Psoas muscle (tissue), 2 donors: Measurements from ENCODE around the genes ADGRA3, DHX15 and SEPSECS.

DNA sequence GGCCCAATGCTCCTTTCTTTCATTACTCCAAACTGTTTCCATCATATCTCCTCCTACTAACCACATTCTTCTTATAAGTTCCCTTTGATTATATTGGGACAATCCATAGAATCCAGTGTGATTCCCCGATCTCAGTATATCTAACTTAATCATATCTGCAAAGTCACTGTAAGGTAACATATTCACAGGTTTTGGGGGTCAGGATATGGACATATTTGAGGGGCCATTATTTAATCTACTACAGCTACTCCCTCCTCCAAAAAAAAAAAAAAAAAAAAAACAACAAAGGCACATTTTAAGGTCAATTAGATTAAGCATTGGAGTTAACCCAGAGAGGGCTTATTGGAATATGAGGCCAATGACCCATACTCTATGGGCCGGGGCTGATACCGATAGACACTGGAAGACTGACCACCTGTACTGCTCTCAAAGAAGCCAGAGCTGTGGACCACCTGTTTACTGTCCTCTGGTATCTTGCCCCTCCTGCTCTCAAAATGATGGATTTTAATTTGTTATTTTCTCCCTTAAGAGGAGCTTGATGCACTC, 1103.7 kb upstream of the SLIT2 start:
- PRO-cap, 2 experiments, result no peak in any of the 2 experiments

- PRO-cap, 2 experiments, result no peak in any of the 2 experiments
These were observed 521.7 kb upstream of the SLIT2 start for GRCh38 chr4:19729830-19730536.

DNA sequence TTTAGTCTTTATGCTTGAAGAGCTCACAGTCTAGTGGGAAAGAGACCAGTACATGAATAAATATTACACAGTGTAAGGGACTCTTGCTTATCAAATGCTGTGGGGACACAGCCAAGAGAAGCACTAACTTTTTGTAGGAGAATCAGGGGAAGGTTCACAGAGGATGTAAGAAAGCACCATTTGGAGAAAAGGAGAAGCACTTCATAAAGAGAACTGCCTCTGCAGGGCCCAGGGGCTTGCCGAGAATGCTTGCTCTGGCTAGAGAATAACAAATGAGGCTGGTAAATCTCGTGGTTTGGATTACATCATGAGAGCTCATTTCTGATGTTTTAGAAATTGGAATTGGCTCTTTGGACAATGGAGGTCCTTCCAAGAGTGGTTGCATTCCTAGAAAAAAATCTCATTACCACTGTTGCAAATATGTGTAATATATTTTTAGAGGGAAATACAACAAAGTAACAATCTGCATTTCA, 15.0 kb downstream of the SLIT2 start:
- PRO-cap, 2 experiments, result no peak in any of the 2 experiments

- PRO-cap, 2 experiments, result no peak in any of the 2 experiments
These were observed 156.9 kb downstream of the SLIT2 start for GRCh38 chr4:20408661-20409040.

- PRO-cap, 2 experiments, result no peak in any of the 2 experiments
These were observed 80.3 kb upstream of the PACRGL start for GRCh38 chr4:20619722-20620656.

GRCh38 chr4:22504153-22504965, 11.5 kb downstream of the ADGRA3 start:
- PRO-cap, 2 experiments, result no peak in any of the 2 experiments

- PRO-cap, 2 experiments, result peak in 2 of 2 experiments; most common plus-strand start chr4:22516175 (in 2); most common minus-strand start chr4:22516045 (in 2)
These were observed at the start of gene ADGRA3 for GRCh38 chr4:22515817-22516609. Gene ADGRA3 (minus strand): TSS chr4:22516066.

DNA sequence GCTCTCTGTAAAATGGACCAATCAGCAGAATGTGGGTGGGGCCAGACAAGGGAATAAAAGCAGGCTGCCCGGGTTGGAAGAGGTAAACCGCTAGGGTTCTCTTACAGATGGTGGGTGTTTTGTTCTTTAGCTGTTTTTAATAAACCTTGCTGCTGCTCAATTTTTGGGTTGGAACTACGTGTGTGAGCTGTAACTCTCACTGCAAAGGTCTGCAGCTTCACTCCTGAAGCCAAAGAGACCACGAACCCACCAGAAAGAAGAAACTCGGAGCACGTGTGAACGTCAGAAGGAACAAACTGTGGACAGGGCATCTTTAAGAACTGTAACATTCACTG, 119.4 kb upstream of the ADGRA3 start:
- PRO-cap, 2 experiments, result no peak in any of the 2 experiments

DNA sequence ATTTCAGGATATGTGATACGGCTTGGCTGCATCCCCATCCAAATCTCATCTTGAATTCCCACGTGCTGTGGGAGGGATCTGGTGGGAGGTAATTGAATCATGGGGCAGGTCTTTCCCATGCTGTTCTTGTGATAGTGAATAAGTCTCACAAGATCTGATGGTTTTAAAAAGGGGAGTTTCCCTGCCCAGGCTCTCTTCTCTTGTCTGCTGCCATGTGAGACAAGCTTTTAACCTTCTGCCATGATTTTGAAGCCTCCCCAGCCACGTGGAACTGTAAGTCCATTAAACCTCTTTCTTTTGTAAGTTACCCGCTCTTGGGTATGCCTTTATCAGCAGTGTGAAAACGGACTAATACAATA, 504.6 kb upstream of the ADGRA3 start:
- PRO-cap, 2 experiments, result no peak in any of the 2 experiments

GRCh38 chr4:23118227-23118791, 602.4 kb upstream of the ADGRA3 start:
- PRO-cap, 2 experiments, result no peak in any of the 2 experiments

- PRO-cap, 2 experiments, result no peak in any of the 2 experiments
These were observed 9.1 kb downstream of the PPARGC1A start for GRCh38 chr4:23880395-23881481.

DNA sequence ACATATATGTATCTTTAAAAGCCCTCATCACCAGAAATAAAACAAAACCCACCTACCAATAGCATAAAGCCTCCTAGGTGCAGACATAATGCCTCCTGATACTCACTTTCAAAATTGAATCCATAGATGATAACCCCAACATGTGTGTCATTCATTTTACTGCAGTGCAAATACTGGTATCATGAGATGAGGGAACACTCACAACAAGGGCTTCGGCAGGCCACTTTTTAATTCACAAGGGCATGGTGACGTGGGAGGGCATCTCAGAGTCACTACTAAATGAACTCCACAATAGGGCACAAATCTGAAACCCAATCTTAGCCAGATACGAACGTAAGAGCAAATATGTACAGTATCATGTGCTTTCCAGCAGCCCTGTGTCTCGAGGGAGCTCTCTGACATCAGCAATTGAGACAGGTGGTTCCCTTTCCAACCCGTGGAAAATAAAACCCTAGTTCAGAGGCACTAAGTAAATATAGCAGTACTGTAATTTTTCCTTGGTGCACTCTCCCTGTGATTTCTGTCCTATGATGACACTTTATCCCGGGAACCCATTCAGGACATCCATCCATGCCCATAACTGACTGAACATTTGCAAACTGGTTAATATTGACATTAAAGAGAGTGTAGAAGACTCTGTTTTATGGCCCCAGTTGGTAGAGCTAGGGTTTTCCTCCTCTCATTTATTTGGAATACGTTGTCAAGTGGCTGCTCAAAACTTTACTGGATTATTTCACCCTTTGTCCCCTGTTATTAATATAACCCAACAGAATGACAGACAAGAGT, 14.2 kb upstream of the PPARGC1A start:
- PRO-cap, 2 experiments, result no peak in any of the 2 experiments

DNA sequence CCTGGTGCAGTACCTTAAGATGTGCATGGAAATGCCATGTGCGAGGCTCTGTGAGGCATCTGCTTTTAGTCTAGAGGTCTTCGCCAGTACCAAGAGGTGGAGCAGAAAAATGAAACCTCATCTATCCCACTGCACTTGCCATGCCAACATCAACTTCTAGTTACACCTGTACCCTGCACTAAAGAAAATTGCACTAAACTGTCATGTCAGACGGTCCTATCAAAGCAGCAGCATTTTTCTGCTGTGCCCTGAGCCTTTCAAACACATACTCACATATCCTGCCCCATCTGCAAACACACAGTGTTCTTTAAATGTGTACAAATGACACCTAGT, 346.5 kb upstream of the PPARGC1A start:
- PRO-cap, 2 experiments, result no peak in any of the 2 experiments

GRCh38 chr4:24584309-24584828, at the start of gene DHX15:
Gene DHX15 (minus strand): TSS chr4:24584554.
- PRO-cap, 2 experiments, result peak in 2 of 2 experiments; most common plus-strand start chr4:24584698 (in 2); most common minus-strand start chr4:24584530 (in 2)

GRCh38 chr4:24849070-24849657, 53.8 kb downstream of the SOD3 start:
- PRO-cap, 2 experiments, result no peak in any of the 2 experiments

GRCh38 chr4:24990962-24991438, 39.7 kb downstream of the LGI2 start:
- PRO-cap, 2 experiments, result no peak in any of the 2 experiments

DNA sequence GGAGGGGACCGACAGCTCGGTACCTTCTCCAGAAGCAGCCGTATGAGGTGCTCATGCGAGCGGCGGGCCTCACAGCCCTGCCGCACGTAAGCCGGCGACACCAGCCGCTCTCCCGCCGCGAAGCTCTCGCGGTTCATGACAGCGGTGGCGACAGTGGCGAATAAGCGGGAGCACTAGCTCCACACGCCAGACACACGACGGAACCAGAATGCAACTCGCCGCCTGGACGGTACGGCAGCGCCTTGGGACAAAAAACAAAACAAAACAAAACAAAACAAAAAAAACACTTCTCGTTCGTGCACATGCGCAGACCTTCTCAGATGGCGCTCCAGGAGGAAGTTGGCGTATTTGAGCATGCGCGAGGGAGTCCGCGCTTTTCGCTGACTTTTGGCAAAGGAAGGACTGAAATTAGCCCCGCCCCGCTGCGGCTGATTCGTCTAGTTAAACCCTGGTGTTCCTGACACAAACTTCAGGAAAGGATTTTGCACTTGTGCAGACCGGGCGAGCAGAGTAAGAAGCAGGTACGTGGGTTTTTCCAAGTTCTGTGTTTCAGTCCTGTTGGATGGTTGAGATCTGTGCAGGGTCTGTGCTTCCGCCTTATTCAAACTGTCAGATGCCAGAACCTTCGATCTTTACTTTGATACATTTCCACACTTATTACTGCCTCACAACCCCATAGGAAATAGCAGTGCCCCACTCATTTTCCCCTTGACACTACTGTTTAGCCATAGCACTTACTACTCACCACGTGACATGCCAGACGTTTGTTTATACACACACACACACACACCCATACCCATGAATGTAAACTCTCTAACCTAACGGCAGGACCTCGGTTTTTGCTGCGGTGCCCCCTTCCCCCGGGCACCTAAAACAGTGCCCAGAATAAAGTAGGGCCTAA, at the start of gene SEPSECS:
Gene SEPSECS, minus strand, starts transcription at position 217 of the 901 bp plus-strand sequence.
- PRO-cap, 2 experiments, result peak in 2 of 2 experiments; most common plus-strand start position 472 of the sequence (in 1); most common minus-strand start position 205 of the sequence (in 1)

DNA sequence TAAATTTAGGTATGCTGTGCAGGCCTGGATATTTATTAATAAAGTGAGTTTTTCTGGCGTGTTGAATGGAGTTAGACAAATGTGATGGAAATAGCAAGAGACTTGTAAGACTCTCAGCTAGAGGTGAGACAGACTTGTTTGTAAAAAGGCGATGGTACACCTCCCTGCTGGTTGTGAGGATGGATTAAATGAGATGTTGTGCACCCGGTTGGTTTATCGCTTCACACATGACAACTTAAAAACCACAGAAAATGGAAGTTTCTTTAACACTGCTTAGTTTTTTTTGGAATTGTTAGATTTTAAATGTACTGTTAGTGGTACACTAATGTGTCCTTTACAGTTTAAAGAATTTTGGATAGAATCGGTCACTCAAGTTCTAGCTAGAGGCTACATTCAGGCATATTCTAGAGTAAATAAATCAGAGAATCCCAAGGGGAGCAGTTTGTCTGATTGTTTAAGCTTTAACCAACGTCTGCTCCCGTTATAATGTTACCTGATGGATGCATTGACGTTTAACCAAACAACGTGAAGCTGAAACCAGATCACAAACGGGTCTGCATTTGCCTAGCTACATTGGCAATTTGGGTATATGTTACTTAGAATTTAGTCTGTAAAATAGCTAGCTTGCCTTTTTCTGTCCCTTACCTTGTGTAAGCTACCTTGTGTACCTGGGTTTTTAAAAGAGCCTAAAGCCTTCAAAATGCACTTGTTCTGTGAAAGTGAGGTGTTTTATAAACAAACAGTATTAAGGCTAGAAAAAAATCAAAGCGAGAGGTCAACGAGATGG, 1.5 kb downstream of the PI4K2B start:
- PRO-cap, 2 experiments, result no peak in any of the 2 experiments

DNA sequence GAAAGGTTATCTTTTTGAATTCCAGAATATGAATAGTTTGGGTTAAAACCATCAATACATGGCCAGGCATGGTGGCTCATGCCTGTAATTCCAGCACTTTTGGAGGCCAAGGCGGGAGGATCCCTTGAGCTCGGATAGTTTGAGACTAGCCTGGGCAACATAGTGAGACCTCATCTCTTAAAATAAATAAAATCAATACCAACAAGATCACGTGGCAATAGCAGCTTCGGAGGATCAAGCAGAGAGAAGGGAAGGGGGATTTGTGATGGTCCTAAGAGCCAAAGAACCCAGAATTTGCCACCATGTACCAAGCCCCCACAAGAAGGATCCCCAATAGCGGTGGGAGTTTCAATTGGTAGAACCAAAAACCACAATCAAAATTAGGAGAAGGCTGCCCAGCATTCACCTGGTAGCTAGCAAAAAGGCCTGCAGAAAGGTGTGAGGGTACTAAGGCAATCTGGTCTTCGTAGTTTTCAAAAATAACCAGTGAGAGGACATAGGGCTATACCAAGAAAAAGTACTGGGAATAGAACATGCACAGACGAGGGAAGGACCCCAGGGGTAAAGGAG, 31.9 kb upstream of the ZCCHC4 start:
- PRO-cap, 2 experiments, result no peak in any of the 2 experiments

DNA sequence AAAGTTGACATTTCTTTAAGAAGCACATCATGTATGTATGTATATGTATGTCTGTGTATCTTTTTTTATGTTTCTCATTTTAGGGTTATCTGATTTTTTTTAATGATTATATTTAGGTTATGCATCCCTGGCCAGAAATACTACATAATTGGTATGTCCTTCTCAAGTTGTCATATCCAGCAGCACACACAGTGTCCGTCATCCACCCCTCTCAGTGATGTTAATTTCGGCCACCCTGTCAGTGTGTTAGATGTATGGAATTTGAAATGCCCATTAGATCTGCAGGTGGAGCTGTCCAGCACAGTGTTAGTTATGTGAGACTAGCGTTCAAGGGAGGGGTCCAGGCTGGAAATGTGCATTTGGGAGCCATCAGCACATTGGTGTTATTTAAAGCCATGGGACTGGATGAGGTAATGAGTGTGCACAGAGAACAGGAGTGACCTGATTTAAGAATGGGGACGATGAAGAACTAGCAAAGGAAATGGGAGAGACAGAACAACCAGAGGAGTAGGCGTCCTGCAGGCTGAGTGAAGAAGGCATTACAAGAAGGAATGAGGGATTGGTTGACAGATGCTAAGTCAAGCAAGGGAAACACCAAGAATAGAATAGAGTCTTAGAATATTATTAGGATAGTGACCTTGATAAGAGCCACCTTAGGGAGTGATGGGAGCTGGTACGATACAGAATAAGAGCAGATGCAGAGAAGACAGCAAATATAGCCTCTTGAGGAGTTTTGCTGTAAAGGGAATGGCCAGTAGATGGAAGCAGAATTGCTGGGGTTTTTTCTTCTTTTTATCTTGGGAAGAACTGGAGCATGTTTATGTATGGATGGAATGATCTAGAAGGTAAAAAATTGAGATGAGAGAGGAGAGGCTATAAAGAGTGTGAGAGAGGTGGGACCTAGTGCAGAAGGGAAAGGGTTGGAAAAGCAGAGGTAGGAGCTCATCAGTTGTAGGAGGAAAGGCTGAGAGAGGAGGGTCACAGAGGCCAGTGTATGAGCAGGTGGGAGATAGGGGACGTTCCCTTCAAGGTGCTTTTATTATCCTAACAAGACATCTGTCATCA, 22.7 kb downstream of the ANAPC4 start:
- PRO-cap, 2 experiments, result no peak in any of the 2 experiments